K562 (cell line): ENCODE measurements around a stretch of chr6.

GRCh38 chr6:45370036-45370648, 7.6 kb downstream of the SUPT3H start:
- RAMPAGE, long total RNA: no peak
- RRBS: no CpG with 5 or more reads among the region's 4 CpGs
PRO-cap:
- standard: no peak
- CoPRO, capped RNA only, 2 experiments: no peak in any of the 2 experiments
- CoPRO, capped and uncapped RNA, 2 experiments: no peak in any of the 2 experiments
- CoPRO, uncapped RNA only, 2 experiments: no peak in any of the 2 experiments
CAGE:
- cytosol, long polyA plus RNA: no peak
- long polyA plus RNA: no peak
- nucleolus, long total RNA: no peak
- nucleus, long polyA plus RNA: no peak

DNA sequence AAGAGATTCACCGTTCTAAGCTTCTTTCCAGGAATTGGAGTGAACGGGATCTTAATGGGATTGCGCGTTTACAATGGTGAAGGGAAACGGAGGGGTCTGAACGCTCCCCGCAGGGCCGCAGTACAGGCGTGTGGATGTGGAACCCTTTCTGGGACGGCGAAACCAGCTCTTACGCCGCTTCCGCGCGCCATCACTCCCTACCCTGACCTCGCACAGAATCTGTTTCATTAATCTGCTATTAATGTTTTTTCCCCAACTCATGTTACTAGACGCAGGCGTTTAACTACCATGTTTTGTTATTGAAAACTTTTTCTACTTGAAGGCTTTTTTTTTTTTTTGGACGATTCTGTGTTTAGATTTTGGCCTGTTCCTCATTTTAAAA, 595 bp upstream of the SUPT3H start:
- RAMPAGE, long total RNA: no peak
- RRBS: no CpG with 5 or more reads among the region's 20 CpGs
PRO-cap:
- standard: unidirectional peak, minus-strand start at position 204 of the sequence
- CoPRO, capped RNA only, 2 experiments: no peak in any of the 2 experiments
- CoPRO, capped and uncapped RNA, 2 experiments: no peak in any of the 2 experiments
- CoPRO, uncapped RNA only, 2 experiments: no peak in any of the 2 experiments
CAGE:
- cytosol, long polyA plus RNA: no peak
- long polyA plus RNA: no peak
- nucleolus, long total RNA: no peak
- nucleus, long polyA plus RNA: no peak

DNA sequence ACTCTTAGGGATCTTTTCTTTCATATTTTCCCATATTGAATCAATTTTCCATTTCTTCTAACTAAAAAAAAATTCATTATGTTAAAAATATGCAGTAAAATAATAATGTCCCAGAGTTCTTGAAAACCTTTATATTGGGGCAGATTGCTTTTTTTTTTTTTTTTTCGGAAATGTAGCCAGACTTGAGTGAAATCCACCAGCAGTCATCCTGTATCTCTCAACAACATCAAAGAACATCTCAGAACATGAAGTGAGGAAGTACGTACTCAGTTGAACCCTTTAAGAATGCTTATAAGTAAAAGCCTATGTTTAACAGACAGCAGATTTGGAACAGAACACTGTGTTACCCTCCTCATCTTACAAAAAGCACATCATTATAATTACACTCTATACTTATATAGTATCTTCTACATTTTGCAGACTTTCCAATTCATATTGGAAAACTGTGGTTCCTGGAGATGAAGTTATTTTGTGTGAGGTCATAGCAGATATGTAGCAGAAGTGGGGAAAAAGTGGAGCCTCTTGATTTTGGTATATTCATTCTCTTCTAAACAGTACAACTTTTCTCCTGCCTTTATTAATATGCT, 51.0 kb upstream of the SUPT3H start:
- RAMPAGE, long total RNA: no peak
- RRBS: no CpG with 5 or more reads among the region's 2 CpGs
PRO-cap:
- standard: no peak
- CoPRO, capped RNA only, 2 experiments: no peak in any of the 2 experiments
- CoPRO, capped and uncapped RNA, 2 experiments: no peak in any of the 2 experiments
- CoPRO, uncapped RNA only, 2 experiments: no peak in any of the 2 experiments
CAGE:
- cytosol, long polyA plus RNA: no peak
- long polyA plus RNA: no peak
- nucleolus, long total RNA: no peak
- nucleus, long polyA plus RNA: no peak

DNA sequence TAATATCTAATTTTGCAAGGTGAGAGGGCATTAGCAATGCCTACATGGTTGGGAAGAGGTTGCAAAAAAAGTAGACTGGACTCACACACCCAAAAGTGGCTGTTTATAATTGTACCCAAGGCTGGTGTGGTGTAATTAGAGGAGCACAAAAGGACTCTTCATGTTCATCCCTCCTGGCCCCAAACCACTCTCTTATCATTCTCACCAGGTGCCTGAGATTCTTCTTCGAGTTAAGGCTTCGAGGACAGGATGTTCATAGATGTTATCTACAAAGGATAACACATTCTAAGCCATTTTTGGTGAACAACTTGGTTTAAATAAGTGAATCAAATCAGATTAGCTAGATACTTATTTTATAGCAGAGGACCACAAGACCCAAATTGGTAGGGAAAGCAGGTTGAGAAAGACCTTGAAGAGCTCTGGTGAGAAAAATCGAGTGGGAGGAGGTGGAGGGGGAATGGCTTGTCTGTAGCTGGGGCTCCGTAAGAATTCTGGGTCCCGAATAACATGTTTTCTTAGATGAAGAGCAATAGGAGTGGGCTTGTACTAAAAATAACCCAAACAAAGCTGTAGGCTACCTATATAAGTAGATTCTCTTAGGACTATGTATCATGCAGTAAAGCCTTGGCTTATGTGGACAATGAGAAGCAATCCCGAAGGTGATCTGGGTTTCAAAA, 73.2 kb upstream of the SUPT3H start:
- RAMPAGE, long total RNA: no peak
- RRBS: no CpG with 5 or more reads among the region's 6 CpGs
PRO-cap:
- standard: no peak
- CoPRO, capped RNA only, 2 experiments: no peak in any of the 2 experiments
- CoPRO, capped and uncapped RNA, 2 experiments: no peak in any of the 2 experiments
- CoPRO, uncapped RNA only, 2 experiments: no peak in any of the 2 experiments
CAGE:
- cytosol, long polyA plus RNA: no peak
- long polyA plus RNA: no peak
- nucleolus, long total RNA: no peak
- nucleus, long polyA plus RNA: no peak

GRCh38 chr6:45538621-45539209, 161.0 kb upstream of the SUPT3H start:
- RAMPAGE, long total RNA: no peak
- RRBS: no CpG with 5 or more reads among the region's 7 CpGs
PRO-cap:
- standard: no peak
- CoPRO, capped RNA only, 2 experiments: no peak in any of the 2 experiments
- CoPRO, capped and uncapped RNA, 2 experiments: no peak in any of the 2 experiments
- CoPRO, uncapped RNA only, 2 experiments: no peak in any of the 2 experiments
CAGE:
- cytosol, long polyA plus RNA: no peak
- long polyA plus RNA: no peak
- nucleolus, long total RNA: no peak
- nucleus, long polyA plus RNA: no peak

DNA sequence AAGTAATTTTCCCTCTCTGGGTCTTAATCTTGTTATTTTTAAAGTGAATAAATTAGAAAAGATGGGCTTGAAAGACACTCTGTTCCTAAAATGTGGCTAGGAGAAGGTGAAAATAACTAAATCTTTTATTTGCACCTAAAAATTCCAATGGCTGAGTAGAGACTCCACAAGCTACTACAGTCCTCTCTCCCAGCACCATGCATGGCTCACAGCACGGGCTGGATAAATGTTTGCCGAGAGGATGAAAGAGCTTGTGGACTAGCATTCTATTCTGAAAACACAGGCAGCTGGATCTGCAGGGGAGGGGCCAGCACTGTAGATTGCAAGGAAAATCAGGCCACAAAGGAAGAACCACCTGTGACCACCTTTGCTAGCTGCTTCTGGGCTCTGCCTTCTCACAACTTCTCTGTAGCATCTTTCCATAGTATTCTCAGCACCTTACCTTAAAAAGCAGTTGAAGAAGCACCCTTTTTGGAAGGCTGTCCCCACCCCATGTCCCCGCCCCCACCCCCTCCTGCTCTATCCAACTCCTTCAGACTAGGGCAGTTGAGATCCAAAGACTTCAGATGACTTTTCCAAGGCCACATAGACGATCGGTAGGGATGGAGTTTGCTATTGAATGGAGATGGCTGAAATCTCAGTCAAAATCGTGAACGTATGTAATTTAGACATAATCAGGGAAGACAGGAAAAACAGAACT, 46.6 kb downstream of the CLIC5 start:
- RAMPAGE, long total RNA: no peak
- RRBS: no CpG with 5 or more reads among the region's 7 CpGs
PRO-cap:
- standard: no peak
- CoPRO, capped RNA only, 2 experiments: no peak in any of the 2 experiments
- CoPRO, capped and uncapped RNA, 2 experiments: no peak in any of the 2 experiments
- CoPRO, uncapped RNA only, 2 experiments: no peak in any of the 2 experiments
CAGE:
- cytosol, long polyA plus RNA: no peak
- long polyA plus RNA: no peak
- nucleolus, long total RNA: no peak
- nucleus, long polyA plus RNA: no peak

- RAMPAGE, long total RNA: no peak
- RRBS: no CpG with 5 or more reads among the region's 1 CpG
PRO-cap:
- standard: no peak
- CoPRO, capped RNA only, 2 experiments: no peak in any of the 2 experiments
- CoPRO, capped and uncapped RNA, 2 experiments: no peak in any of the 2 experiments
- CoPRO, uncapped RNA only, 2 experiments: no peak in any of the 2 experiments
CAGE:
- cytosol, long polyA plus RNA: no peak
- long polyA plus RNA: no peak
- nucleolus, long total RNA: no peak
- nucleus, long polyA plus RNA: no peak
Measured at GRCh38 chr6:45987837-45988228, 27.8 kb downstream of the CLIC5 start.

DNA sequence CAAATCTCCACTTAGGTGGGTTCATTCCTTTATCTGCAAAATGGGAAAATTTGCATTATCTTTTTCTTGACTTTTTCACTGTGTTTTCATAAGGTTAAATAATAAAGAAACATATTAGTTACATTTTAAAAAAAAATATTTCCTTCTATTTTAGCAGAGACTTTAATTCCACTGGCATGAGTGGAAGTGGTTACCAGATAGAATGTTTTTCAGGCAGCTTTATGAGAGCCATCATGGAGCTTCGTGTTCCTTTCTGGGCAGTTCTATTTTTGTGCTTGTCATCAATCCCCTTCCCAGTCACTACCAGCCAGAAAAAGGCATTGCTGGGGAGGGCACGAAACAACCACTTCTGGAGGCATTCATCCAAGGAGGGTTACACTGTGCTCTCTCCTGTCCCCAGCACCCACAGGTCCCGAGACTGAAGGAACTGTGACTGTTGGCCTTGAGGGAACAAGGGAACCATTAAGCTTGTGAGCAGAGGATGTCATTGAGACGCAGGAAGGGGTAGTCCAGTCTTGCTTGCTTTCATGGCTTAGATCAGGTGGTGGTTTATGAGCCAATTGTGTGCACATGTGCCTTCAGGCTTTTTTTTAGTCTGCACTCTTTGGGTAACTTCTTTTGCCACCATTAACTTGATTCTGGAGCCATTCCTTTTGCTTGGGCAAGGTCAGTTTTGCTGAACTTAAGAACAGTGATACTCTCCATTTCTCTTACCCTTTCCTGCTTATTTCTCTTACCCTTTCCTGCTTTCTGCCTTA, 20.1 kb upstream of the ENPP5 start:
- RAMPAGE, long total RNA: no peak
- RRBS: no CpG with 5 or more reads among the region's 4 CpGs
PRO-cap:
- standard: no peak
- CoPRO, capped RNA only, 2 experiments: no peak in any of the 2 experiments
- CoPRO, capped and uncapped RNA, 2 experiments: no peak in any of the 2 experiments
- CoPRO, uncapped RNA only, 2 experiments: no peak in any of the 2 experiments
CAGE:
- cytosol, long polyA plus RNA: no peak
- long polyA plus RNA: no peak
- nucleolus, long total RNA: no peak
- nucleus, long polyA plus RNA: no peak

DNA sequence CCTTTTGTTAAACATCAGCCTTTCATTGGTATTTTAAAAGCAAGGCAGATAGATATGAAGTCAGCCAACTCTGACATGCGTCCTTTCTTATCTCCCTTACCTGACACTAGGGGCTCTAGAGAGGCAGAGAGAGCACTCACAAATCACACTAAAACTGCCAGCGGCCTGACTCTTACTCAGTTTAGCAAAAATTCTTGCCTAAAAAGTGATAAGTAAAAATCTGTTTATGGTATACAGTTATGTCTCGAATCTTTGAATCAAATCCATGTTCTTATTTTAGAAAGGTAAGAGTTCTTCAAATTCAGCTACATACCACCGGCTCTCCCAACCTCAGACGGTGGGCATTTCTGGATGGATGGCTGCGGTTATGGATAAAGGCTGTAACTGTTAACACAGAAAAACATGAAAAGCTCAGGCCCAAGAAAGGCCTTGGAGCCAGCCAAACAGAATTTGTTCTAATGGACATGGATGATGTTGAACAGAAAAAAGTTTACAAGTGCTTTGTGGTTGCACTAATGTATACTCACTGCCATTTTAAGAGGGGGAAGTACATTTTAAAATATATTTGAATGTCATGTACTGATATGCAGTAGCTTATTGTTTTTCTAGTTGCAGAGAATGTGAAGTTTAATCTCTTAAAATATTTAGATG, 10.2 kb upstream of the TDRD6 start:
- RAMPAGE, long total RNA: no peak
- RRBS: no CpG with 5 or more reads among the region's 6 CpGs
PRO-cap:
- standard: no peak
- CoPRO, capped RNA only, 2 experiments: no peak in any of the 2 experiments
- CoPRO, capped and uncapped RNA, 2 experiments: no peak in any of the 2 experiments
- CoPRO, uncapped RNA only, 2 experiments: no peak in any of the 2 experiments
CAGE:
- cytosol, long polyA plus RNA: no peak
- long polyA plus RNA: no peak
- nucleolus, long total RNA: no peak
- nucleus, long polyA plus RNA: no peak

GRCh38 chr6:46772536-46773298, 20.5 kb upstream of the MEP1A start:
- RAMPAGE, long total RNA: no peak
- RRBS: no CpG with 5 or more reads among the region's 3 CpGs
PRO-cap:
- standard: no peak
- CoPRO, capped RNA only, 2 experiments: no peak in any of the 2 experiments
- CoPRO, capped and uncapped RNA, 2 experiments: no peak in any of the 2 experiments
- CoPRO, uncapped RNA only, 2 experiments: no peak in any of the 2 experiments
CAGE:
- cytosol, long polyA plus RNA: no peak
- long polyA plus RNA: no peak
- nucleolus, long total RNA: no peak
- nucleus, long polyA plus RNA: no peak

DNA sequence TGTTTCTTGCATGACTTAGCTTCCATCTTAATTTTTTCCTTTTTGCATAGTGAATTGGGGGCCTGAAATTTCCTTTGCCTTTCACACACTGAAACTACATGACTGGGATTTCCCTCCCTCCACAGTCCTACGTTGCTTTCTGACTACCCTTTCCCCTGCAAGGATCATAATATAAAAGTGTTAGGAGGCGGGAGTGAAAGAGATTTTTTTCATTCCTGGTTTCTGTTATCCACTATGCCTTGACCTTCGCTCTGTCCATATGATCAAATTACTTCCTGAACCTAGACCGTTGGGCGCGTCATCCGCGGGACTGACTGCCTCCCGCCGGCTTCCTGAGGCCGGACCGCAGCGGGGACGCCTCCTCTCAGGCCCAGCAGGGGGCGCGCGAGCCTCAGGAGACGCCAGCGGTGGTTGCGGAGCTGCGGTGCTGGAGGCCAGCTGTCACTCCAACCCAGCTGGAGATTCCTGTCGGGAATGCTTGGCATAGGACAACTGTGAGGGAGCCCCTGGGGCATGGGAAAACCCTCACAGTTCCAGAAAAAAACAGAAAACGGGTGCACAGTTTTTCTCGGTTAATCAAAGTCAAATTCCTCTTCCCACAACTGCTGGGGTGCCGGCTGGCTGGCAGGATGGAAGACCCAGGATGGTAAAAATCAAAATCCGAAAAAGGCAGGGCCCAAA, 55.7 kb downstream of the MEP1A start:
- RAMPAGE, long total RNA: no peak
- RRBS: no CpG with 5 or more reads among the region's 26 CpGs
PRO-cap:
- standard: no peak
- CoPRO, capped RNA only, 2 experiments: no peak in any of the 2 experiments
- CoPRO, capped and uncapped RNA, 2 experiments: no peak in any of the 2 experiments
- CoPRO, uncapped RNA only, 2 experiments: no peak in any of the 2 experiments
CAGE:
- cytosol, long polyA plus RNA: no peak
- long polyA plus RNA: no peak
- nucleolus, long total RNA: no peak
- nucleus, long polyA plus RNA: no peak

GRCh38 chr6:46918475-46919341, 3.0 kb downstream of the ADGRF5 start:
- RAMPAGE, long total RNA: no peak
- RRBS: no CpG with 5 or more reads among the region's 5 CpGs
PRO-cap:
- standard: no peak
- CoPRO, capped RNA only, 2 experiments: no peak in any of the 2 experiments
- CoPRO, capped and uncapped RNA, 2 experiments: no peak in any of the 2 experiments
- CoPRO, uncapped RNA only, 2 experiments: no peak in any of the 2 experiments
CAGE:
- cytosol, long polyA plus RNA: no peak
- long polyA plus RNA: no peak
- nucleolus, long total RNA: no peak
- nucleus, long polyA plus RNA: no peak

DNA sequence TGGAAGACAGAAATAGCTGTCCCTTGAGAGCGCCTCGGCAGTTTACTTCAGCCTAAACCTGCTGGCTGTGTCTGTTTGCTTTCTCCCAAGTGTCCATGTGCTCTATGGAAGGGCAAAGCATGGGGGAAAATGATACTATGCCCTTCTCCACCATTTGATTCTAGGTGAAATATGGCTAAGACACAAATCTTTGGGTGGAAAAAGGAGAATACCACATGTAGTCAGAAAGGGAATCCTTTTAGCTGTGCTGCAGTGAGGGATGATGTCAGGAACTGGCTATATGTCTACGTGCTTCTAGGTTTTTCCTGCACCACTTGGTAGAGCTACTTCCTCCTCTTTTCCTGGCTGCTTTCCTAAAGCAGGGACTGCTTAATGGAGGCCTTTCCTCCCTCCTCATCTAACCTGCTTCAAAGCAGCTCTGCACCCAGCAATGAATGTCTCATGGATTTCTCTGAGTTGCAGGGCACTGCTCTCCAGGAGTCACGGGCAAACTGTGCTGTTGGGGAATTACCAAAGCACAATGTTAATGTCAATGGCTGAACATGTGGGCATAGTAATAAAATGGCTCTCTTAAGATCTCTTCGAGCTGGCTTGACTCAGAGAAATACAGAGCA, 29.7 kb upstream of the ADGRF5 start:
- RAMPAGE, long total RNA: no peak
- RRBS: no CpG with 5 or more reads among the region's 5 CpGs
PRO-cap:
- standard: no peak
- CoPRO, capped RNA only, 2 experiments: no peak in any of the 2 experiments
- CoPRO, capped and uncapped RNA, 2 experiments: no peak in any of the 2 experiments
- CoPRO, uncapped RNA only, 2 experiments: no peak in any of the 2 experiments
CAGE:
- cytosol, long polyA plus RNA: no peak
- long polyA plus RNA: no peak
- nucleolus, long total RNA: no peak
- nucleus, long polyA plus RNA: no peak

GRCh38 chr6:46952273-46952542, 30.5 kb upstream of the ADGRF5 start:
- RAMPAGE, long total RNA: no peak
- RRBS: no CpG with 5 or more reads among the region's 2 CpGs
PRO-cap:
- standard: no peak
- CoPRO, capped RNA only, 2 experiments: no peak in any of the 2 experiments
- CoPRO, capped and uncapped RNA, 2 experiments: no peak in any of the 2 experiments
- CoPRO, uncapped RNA only, 2 experiments: no peak in any of the 2 experiments
CAGE:
- cytosol, long polyA plus RNA: no peak
- long polyA plus RNA: no peak
- nucleolus, long total RNA: no peak
- nucleus, long polyA plus RNA: no peak

- RAMPAGE, long total RNA: no peak
- RRBS: no CpG with 5 or more reads among the region's 5 CpGs
PRO-cap:
- standard: no peak
- CoPRO, capped RNA only, 2 experiments: no peak in any of the 2 experiments
- CoPRO, capped and uncapped RNA, 2 experiments: no peak in any of the 2 experiments
- CoPRO, uncapped RNA only, 2 experiments: no peak in any of the 2 experiments
CAGE:
- cytosol, long polyA plus RNA: no peak
- long polyA plus RNA: no peak
- nucleolus, long total RNA: no peak
- nucleus, long polyA plus RNA: no peak
Measured at GRCh38 chr6:47132480-47132831, 90.3 kb upstream of the ADGRF1 start.

DNA sequence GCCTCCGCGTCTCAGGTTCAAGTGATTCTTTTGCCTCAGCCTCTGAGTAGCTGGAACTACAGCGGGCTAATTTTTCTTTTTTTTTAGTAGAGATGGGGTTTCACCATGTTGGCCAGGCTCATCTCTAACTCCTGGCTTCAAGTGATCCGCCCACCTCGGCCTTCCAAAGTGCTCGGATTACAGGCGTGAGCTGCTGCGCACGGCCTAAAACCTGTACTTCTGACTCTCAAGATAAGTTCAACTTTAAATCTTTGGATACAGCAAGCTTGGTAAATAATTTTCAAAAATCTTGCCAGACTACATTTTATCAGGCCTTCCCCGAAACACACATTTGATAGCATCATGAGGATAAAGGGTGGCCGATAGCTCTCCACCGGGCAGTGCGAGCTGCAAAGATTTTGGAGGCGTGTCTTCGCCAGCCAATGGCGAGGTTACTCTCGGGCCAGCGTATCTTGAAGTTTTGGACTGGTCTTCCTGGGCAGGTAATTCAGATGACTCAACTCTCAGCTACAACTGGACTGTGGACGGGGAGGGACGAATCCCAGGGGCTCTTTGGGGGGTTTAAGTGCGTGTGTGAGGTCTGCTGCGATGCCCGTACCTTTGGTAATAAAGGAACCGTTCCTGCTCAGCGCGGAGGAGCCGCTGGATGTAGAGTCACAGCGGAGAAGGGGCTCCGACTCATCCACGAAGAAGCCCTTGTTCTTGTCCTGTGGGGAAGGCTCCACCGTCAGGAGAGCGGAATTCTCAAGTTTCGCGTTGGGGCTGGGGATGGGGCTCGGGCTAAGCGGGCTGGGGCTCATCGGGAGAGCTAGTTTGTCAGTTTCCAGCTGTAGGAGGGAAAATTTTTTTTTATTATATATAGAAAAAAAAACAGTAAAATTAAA, 75.4 kb downstream of the TNFRSF21 start:
- RAMPAGE, long total RNA: no peak
- RRBS: no CpG with 5 or more reads among the region's 37 CpGs
PRO-cap:
- standard: no peak
- CoPRO, capped RNA only, 2 experiments: no peak in any of the 2 experiments
- CoPRO, capped and uncapped RNA, 2 experiments: no peak in any of the 2 experiments
- CoPRO, uncapped RNA only, 2 experiments: no peak in any of the 2 experiments
CAGE:
- cytosol, long polyA plus RNA: no peak
- long polyA plus RNA: no peak
- nucleolus, long total RNA: no peak
- nucleus, long polyA plus RNA: no peak

- RAMPAGE, long total RNA: no peak
- RRBS: no CpG with 5 or more reads among the region's 31 CpGs
PRO-cap:
- standard: no peak
- CoPRO, capped RNA only, 2 experiments: no peak in any of the 2 experiments
- CoPRO, capped and uncapped RNA, 2 experiments: no peak in any of the 2 experiments
- CoPRO, uncapped RNA only, 2 experiments: no peak in any of the 2 experiments
CAGE:
- cytosol, long polyA plus RNA: no peak
- long polyA plus RNA: no peak
- nucleolus, long total RNA: no peak
- nucleus, long polyA plus RNA: no peak
Measured at GRCh38 chr6:49551210-49552114, 994 bp downstream of the C6orf141 start.

GRCh38 chr6:49940021-49940588, 23.9 kb downstream of the DEFB114 start:
- RAMPAGE, long total RNA: no peak
- RRBS: no CpG with 5 or more reads among the region's 3 CpGs
PRO-cap:
- standard: bidirectional peak, plus-strand start at chr6:49940228, minus-strand start at chr6:49940079
- CoPRO, capped RNA only, 2 experiments: peak in 2 of 2 experiments; most common plus-strand start chr6:49940301 (in 1); most common minus-strand start chr6:49940079 (in 2)
- CoPRO, capped and uncapped RNA, 2 experiments: peak in 2 of 2 experiments; most common plus-strand start chr6:49940218 (in 1); most common minus-strand start chr6:49940079 (in 2)
- CoPRO, uncapped RNA only, 2 experiments: no peak in any of the 2 experiments
CAGE:
- cytosol, long polyA plus RNA: no peak
- long polyA plus RNA: no peak
- nucleolus, long total RNA: no peak
- nucleus, long polyA plus RNA: no peak